ENCODE measurements around the genes CAMSAP3, MAP2K7 and SNAPC2.

DNA sequence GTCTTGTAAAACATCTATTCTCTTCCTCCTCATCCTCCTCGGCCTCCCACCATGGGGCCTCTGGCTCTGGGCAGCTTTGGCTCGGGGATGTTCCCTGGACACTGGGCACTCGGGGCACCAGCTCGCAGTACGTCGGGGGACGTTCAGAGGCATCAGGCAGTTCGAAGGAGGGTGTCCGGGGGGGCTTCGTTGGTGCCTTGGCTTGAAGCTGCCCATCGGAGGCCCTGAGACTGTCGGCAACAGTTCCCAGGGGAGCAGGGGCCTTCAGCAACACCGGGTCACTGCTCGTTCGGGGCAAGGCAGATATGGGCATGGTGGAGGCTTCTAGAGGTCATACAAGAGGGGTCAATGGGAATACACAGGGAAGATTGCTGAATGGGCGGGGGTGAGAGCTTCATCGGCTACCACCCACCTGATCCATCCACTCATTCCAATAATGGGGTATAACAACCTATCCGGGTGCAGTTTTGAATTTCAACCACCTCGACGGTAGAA is 12.2 kb downstream of the SH2D3A start:
- PRO-cap, 3 experiments = no peak in any of the 3 experiments
- RAMPAGE, long total RNA = no peak
- RRBS, 2 experiments = 87 to 90% methylated on average over 3 of the region's 20 CpGs

GRCh38 chr19:6765886-6766450 is 1.3 kb downstream of the SH2D3A start:
- PRO-cap, 3 experiments = no peak in any of the 3 experiments
- RAMPAGE, long total RNA = no peak
- RRBS, 2 experiments = no CpG with 5 or more reads among the region's 9 CpGs

- PRO-cap, 3 experiments = no peak in any of the 3 experiments
- RAMPAGE, long total RNA = no peak
- RRBS, 2 experiments = 0% methylated on average over 1 of the region's 19 CpGs; no CpG with 5 or more reads in 1 of the 2 experiments
Measured at GRCh38 chr19:6766870-6767326, 337 bp downstream of the SH2D3A start.

GRCh38 chr19:6806330-6806894 is 33.9 kb downstream of the VAV1 start:
- PRO-cap, 3 experiments = no peak in any of the 3 experiments
- RAMPAGE, long total RNA = no peak
- RRBS, 2 experiments = no CpG with 5 or more reads among the region's 9 CpGs

- PRO-cap, 3 experiments = peak in 3 of 3 experiments; most common minus-strand start chr19:6967904 (in 2)
- RAMPAGE, long total RNA = no peak
- RRBS, 2 experiments = no CpG with 5 or more reads among the region's 5 CpGs
Measured at GRCh38 chr19:6967804-6968049, 53.5 kb downstream of the MBD3L2B start.

- PRO-cap, 3 experiments = no peak in any of the 3 experiments
- RAMPAGE, long total RNA = no peak
- RRBS, 2 experiments = no CpG with 5 or more reads among the region's 20 CpGs
Measured at GRCh38 chr19:7202768-7203778, 91.1 kb downstream of the INSR start.

DNA sequence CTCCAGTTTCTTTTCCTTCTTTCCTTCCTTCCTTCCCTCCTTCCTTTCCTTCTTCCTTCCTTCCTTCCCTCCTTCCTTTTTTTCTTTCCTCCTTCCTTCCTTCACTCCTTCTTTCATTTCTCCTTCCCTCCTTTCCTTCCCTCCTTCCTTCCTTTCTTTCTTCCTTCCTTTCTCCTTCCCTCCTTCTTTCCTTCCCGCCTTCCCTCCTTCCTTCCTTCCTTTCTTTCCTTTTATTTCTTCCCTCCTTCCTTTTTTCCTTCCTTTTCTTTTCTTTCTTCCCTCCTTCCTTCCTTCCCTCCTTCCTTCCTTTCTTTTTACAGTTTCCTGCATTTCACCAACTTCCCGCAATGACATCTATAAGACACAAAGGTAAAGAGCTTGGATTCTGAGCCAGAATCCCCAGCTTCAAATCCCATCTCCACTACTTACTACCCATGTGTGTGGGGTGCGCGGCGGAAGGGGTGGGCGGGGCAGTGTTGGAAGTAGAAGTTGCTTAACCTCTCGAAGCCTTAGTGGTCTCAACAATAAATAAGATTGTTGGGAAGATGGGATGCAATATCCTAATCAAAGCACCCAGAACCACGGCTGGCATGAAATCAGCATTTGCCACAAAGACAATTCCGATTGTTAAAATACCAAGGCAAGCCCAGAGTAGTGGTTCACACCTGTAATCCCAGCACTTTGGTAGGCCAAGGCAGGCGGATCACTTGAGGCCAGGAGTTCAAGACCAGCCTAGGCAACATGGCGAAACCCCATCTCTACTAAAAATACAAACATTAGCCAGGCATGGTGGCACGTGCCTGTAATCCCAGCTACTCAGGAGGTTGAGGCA is 35.1 kb downstream of the INSR start:
- PRO-cap, 3 experiments = no peak in any of the 3 experiments
- RAMPAGE, long total RNA = no peak
- RRBS, 2 experiments = no CpG with 5 or more reads among the region's 12 CpGs

- PRO-cap, 3 experiments = no peak in any of the 3 experiments
- RAMPAGE, long total RNA = no peak
- RRBS, 2 experiments = no CpG with 5 or more reads among the region's 10 CpGs
Measured at GRCh38 chr19:7333666-7334268, 15.0 kb upstream of the ARHGEF18 start.

- PRO-cap, 3 experiments = no peak in any of the 3 experiments
- RAMPAGE, long total RNA = no peak
- RRBS, 2 experiments = no CpG with 5 or more reads among the region's 17 CpGs
Measured at GRCh38 chr19:7514970-7515775, 730 bp upstream of the ZNF358 start.

GRCh38 chr19:7528534-7529502 is 6.4 kb downstream of the MCOLN1 start:
- PRO-cap, 3 experiments = no peak in any of the 3 experiments
- RAMPAGE, long total RNA = no peak
- RRBS, 2 experiments = 74 to 87% methylated on average over 5 of the region's 44 CpGs

GRCh38 chr19:7550893-7551975 is 15.7 kb downstream of the PNPLA6 start:
- PRO-cap, 3 experiments = no peak in any of the 3 experiments
- RAMPAGE, long total RNA = no peak
- RRBS, 2 experiments = 27 to 32% methylated on average over 28 of the region's 59 CpGs

DNA sequence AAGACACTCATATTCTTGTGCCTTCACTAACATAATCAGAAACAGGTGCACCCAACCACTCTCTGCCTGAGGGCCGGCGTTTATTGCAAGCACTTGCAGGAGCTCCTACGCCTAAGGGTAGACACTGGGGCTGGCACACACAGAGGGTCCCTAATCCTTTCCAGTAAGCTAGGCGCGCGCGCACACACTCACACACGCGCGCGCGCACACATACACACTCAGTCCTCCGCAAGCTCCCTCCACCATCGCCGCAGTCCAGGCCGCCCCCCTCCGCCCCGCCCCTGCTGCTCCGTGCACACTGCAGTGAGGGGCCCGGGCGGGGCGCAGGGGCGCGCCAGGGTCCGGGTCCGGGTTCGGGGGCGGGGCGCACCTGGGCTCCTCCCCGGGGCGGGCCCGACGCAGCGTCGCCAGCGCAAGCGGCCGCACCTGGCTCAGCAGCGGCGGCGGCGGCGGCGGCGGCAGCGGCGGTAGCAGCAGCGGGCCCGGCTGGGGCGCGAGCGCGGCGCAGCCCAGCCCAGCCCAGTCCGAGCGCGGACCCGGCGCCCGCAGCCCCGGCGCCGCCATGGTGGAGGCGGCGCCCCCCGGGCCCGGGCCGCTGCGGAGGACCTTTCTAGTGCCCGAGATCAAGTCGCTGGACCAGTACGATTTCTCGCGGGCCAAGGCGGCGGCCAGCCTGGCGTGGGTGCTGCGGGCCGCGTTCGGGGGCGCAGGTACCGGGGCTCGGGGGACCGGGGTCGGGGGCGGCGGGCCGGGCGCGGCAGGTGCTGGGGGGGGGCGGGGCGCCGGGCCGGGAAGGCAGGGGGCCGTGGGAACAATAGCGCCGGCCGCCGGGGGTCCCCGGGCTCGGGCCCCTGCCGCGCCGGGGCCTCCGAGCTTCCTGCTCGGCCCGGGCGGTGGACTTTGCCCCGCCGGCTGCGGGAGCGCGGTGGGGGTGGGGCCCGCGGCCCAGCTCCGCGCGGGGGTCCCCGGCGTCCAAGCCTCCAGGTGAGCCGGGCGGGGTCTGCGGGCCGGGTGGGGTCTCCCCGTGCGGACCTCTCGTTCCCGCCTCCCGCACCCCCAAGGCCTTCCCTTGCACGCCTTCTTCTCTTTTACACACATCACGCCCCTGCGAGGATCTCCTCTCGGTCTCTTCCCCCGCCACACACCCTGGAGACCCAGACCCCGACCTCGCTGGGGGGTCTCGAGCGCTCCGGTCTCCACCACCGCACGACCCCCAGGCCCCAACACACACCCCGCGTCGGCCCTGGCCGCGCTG is at the start of gene CAMSAP3:
TSS of gene CAMSAP3 (plus strand) at position 423 of the 1,255 bp plus-strand sequence.
- PRO-cap, 3 experiments = no peak in any of the 3 experiments
- RAMPAGE, long total RNA = no peak
- RRBS, 2 experiments = 2% methylated on average over 50 of the region's 147 CpGs

GRCh38 chr19:7612005-7612312 is 16.3 kb downstream of the CAMSAP3 start:
- PRO-cap, 3 experiments = no peak in any of the 3 experiments
- RAMPAGE, long total RNA = no peak
- RRBS, 2 experiments = 94 to 100% methylated on average over 2 to 3 of the region's 20 CpGs

DNA sequence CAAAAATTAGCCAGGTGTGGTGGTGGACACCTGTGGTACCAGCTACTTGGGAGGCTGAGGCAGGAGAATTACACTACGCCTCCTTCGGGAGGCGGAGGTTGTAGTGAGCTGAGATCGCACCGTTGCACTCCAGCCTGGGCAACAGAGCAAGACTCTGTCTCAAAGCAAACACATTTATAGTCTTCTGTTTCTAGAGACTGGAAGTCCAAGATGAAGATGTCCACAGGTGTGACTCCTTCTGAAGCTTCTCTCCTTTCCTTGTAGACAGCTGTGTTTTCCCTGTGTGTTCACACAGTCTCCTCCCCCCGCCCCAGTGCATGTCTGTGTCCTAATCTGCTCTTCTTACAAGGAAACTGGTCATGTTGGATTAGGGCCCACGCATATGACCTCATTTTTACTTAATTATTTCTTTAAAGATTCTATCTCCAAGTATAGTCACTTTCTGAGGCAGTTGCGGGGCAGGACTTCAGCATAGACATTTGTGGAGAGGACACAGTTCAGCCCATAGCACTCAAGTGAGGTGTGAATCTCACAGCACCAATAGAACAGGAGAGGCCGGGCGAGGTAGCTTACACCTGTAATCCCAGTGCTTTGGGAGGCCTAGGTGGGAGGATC is 12.4 kb downstream of the STXBP2 start:
- PRO-cap, 3 experiments = no peak in any of the 3 experiments
- RAMPAGE, long total RNA = no peak
- RRBS, 2 experiments = no CpG with 5 or more reads among the region's 10 CpGs

- PRO-cap, 3 experiments = no peak in any of the 3 experiments
- RAMPAGE, long total RNA = no peak
- RRBS, 2 experiments = no CpG with 5 or more reads among the region's 8 CpGs
Measured at GRCh38 chr19:7670832-7671269, 2.0 kb downstream of the RETN start.

GRCh38 chr19:7685371-7685543 is 4.6 kb downstream of the TRAPPC5 start:
- PRO-cap, 3 experiments = no peak in any of the 3 experiments
- RAMPAGE, long total RNA = no peak
- RRBS, 2 experiments = no CpG with 5 or more reads among the region's 2 CpGs

- PRO-cap, 3 experiments = no peak in any of the 3 experiments
- RAMPAGE, long total RNA = no peak
- RRBS, 2 experiments = 7 to 10% methylated on average over 5 of the region's 25 CpGs
Measured at GRCh38 chr19:7868225-7868637, 6.0 kb downstream of the PRR36 start.

DNA sequence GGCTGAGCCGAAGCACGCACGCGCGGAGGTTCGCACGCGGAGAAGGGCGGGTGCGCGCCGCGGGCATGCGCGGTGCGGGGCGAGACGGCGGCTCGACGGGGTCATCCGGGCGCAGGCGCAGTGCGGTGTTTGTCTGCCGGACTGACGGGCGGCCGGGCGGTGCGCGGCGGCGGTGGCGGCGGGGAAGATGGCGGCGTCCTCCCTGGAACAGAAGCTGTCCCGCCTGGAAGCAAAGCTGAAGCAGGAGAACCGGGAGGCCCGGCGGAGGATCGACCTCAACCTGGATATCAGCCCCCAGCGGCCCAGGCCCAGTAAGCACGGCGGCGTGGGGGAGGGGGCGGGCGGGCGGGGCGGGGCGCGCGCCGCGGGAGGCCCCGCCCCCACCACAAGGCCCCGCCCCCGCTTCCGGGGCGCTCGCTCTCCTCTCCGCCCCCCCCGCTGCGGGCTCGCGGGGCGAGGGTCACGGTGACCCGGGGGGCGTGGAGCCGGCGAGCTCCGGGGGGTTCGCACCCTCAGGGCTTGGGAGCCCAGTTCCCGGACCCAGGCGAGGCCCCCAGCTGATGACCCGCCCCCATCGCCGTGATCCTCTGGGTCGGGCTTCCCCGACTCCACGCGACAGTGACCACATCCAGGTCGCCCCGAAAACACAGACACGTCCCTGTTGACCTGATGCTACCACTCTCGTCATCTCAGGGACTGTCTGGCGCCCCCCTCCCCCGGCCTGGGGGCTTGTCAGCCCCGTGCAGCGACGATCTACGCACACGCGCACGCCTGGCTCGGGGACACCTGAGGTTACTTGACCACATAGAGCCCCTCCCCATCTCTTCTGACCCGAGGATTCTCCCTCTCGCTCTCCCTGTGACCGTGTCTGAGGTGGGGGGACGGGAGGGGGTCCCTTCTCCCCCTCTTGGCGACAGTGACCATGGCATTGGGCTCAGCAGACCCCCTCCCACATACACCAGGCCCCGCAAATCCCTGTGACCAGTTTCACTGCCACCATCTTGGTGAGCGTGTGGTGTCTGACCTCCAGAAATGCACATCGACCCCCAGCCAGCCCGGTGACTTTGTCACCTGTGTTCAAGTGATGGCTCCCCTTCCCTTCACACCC is at the start of gene MAP2K7:
TSS of gene MAP2K7 (plus strand) at position 120 of the 1,108 bp plus-strand sequence.
- PRO-cap, 3 experiments = peak in 3 of 3 experiments; most common plus-strand start position 66 of the sequence (in 2)
- RAMPAGE, long total RNA = no peak
- RRBS, 2 experiments = 2 to 3% methylated on average over 23 of the region's 107 CpGs

GRCh38 chr19:7909089-7909597 is 5.5 kb downstream of the MAP2K7 start:
- PRO-cap, 3 experiments = no peak in any of the 3 experiments
- RAMPAGE, long total RNA = no peak
- RRBS, 2 experiments = no CpG with 5 or more reads among the region's 11 CpGs

DNA sequence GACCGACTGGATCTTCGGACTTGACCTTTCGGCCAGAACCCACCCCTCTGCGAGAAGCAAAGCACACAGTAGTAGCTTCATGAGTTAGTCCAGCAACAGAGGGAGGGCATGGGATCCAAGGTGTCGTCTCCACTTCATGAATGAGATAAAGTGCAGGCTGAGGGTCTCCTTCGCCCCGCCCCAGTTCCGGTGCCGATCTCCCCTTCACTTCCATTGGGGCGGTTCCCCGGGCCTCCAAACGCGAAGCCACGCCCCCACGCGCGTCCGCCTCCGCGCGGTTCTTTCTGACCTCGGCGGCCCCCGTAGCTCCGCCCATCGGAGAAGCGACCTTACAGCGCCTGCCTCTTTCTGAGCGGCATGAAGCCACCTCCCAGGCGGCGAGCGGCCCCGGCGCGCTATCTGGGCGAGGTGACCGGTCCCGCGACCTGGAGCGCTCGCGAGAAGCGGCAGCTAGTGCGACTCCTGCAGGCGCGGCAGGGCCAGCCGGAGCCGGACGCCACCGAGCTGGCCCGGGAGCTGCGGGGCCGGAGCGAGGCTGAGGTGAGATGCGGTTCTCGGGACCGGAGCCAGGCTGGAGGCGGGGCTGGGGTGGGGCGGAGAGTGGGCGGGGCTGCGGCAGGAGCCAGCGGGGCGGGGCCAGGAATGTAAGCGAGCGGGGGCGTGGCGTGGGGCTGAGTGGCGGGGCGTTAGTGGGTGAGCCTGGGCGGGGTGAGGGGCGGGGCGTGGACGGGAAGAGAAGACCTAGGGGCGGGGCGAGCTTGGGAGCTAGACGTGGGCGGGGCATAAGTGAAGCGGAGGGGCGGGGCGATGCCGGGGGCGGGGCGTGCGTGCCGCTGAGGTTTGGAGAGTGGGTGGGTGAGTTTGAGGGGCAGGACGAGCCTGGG is at the start of gene SNAPC2:
TSS of gene SNAPC2 (plus strand) at position 329 of the 884 bp plus-strand sequence.
- PRO-cap, 3 experiments = peak in 1 of 3 experiments; most common plus-strand start position 315 of the sequence (in 1); most common minus-strand start position 235 of the sequence (in 1)
- RAMPAGE, long total RNA = no peak
- RRBS, 2 experiments = under 1 to 2% methylated on average over 14 of the region's 86 CpGs

All from skeletal muscle tissue (tissue), 7 donors.